Spleen (tissue), 7 donors: Measurements from ENCODE around the genes MLEC and OASL.

DNA sequence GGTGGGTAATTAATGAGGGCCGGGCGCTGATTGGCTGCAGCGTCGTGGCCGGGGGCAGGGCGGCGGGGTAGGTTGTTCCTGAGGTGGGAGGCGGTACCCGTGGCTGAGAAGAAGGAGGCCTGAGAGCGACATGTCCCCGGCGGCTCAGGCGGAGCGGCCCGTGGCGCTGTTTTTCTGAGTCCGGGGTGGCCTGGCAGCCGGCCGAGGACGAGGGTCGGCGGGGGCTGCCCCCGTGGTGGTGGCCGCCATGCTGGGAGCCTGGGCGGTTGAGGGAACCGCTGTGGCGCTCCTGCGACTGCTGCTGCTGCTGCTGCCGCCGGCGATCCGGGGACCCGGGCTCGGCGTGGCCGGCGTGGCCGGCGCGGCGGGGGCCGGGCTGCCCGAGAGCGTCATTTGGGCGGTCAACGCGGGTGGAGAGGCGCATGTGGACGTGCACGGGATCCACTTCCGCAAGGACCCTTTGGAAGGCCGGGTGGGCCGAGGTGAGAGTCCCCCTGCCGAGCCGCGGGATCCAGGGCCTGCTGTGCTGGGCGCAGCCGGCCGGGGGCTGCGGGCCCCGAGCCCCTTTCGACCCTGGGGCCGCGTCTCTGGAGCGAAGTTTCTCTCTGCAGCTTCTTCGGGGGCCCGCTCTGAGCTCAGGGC lies at the start of gene MLEC:
MLEC (plus strand) TSS at position 100 of the 642 bp plus-strand sequence.
- PRO-cap, 4 experiments, result peak in 4 of 4 experiments; most common plus-strand start position 106 of the sequence (in 3); most common minus-strand start position 326 of the sequence (in 3)
- RAMPAGE, long total RNA, 4 experiments, result no peak in any of the 4 experiments

DNA sequence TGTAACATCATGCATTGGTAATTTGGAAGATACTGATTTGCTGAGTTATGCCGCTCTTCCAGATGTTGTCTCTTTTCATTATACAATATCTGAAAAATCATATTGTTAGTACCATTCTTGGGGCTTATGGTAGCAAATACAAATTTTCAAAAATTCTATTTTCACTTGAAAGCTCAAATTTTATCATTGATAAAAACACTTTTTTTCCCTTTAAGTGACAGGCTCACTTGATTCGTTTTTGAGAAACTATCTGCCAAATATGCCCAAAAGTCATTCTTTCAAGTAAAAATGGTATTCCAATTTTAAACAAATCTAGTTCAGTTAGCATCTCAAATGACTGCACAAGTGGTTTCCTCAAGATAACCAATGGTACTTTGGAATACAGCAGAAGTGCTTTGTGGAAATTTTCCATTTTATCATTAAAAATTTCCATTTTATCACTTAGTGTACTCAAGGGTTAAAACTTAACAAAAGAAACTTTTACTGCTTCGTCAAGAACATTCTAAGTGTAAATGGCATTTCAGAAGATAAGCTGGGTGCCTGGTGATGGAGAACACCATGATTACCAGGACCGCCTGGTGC lies 84.8 kb downstream of the SPPL3 start:
- PRO-cap, 4 experiments, result no peak in any of the 4 experiments
- RAMPAGE, long total RNA, 4 experiments, result no peak in any of the 4 experiments

DNA sequence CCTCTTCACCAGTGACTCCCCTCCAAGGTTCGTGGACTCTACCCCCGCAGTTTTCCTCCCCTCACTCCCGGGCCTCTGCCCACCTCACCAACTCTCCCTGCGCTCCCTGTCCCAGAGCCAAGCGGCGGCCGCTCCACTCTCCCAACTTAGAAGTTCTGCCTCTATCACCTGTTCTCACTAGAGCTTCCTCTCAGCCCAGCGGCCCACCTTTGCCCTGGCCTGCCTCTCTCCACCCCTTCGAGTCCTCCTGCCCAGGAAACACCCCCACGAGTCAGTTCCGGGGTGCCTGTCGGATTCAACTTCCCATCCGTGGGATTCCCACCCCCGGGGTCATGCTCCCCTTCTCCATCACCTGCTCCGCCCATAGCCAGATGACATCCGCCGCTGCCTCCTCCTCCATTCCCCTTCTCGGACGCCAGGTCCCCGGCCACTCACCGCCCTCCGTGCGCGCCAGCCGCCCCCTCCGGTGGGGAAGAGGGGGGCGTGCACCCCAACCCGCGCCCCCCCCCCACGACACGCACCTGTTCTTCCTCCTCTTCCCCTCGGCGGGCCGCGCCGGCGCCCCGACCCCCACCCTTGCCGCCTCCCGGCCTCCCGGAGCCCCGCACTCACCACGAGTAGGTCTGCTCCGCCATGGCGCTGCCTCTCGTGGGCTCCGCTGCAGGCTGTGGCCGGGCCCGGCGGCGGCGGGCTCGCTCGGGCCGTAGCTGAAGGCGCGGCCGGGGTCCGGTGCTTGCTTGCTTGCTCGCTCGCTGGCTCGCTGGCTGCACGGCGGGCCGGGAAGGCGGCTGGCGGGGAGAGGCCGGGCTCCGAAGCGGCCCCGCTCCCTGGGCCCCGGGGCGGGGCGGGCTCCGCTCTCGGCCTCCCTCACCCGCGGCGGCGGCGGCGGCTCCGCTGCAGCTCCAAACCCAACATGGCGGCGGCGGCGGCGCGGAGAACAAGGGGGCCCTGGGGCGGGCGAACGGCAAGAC lies 640 bp downstream of the SPPL3 start:
- PRO-cap, 4 experiments, result peak in 4 of 4 experiments; most common plus-strand start position 399 of the sequence (in 4); most common minus-strand start position 148 of the sequence (in 4)
- RAMPAGE, long total RNA, 4 experiments, result no peak in any of the 4 experiments

- PRO-cap, 4 experiments, result no peak in any of the 4 experiments
- RAMPAGE, long total RNA, 4 experiments, result no peak in any of the 4 experiments
Observed at GRCh38 chr12:121036584-121037385, 2.3 kb downstream of the OASL start.

DNA sequence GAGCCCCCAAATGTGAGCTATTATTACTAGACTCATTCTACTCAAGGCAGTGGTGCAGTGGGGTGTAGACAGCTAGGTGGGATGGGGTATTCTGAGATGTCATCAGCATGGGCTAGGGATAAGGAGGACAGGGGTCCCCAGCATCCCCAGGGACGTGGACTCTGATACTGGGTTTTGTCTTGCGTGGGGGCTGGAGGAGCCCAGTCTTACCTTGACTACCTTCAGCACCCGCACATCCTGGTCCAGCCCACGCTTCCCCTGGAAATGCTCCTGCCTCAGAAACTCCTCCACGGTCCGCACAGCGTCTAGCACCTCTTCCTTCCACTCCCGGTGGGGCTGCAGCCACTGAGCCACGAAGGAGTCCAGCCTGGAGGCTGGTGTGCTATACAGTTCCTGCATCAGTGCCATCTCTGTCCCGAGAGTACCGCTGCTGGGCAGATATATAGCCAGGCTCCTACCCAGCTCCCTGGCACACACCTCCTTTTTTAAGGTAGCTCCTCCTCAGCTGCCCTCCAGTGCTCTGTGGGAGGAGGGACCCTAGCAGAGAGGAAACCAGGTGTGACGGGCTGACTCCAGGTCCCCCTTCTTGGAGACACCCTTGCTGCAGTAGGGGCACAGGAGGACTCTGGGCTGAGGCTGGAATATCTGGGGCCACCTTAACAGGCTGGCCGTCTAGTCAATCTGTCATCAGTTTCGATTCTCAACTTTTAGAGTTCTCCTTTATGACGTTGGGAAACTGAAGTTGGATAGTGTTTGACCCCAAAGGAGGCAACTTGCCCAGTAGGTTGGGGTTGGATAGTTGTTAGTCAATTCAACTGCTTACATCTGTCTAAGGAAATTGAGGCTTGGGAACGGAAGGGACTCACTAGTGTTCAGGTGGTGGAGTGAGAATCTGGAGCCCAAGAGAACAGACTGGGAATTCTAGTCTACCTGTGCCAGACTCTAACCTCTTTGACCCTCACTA lies at the start of gene OASL:
OASL (minus strand) TSS at position 683 of the 964 bp plus-strand sequence.
- PRO-cap, 4 experiments, result peak in 4 of 4 experiments; most common plus-strand start position 832 of the sequence (in 1); most common minus-strand start position 412 of the sequence (in 2)
- RAMPAGE, long total RNA, 4 experiments, result start-site peak on the minus strand in 3 of 4 experiments, centred at positions 414 to 415 of the sequence, 32 to 56 reads per replicate

DNA sequence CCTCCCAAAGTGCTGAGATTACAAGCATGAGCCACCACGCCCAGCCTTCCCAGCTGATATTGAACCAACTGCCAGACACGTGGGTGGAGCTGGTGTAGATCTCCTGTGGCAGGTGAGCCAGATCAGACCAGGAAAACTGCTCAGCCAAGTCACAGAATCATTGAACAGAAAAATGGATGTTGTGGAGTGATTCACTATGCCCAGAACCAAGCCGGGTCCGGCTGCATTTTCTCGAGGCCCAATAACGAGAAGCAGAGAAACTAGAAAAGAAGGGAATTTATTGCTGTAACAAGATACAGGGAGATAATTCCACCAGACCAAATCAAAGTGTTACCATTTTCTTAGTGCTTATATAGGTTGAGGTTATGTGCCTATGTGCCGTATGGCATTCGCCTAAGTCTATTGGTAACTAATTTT lies 8.5 kb upstream of the OASL start:
- PRO-cap, 4 experiments, result no peak in any of the 4 experiments
- RAMPAGE, long total RNA, 4 experiments, result no peak in any of the 4 experiments

- PRO-cap, 4 experiments, result no peak in any of the 4 experiments
- RAMPAGE, long total RNA, 4 experiments, result no peak in any of the 4 experiments
Observed at GRCh38 chr12:121116877-121117263, 15.8 kb upstream of the P2RX7 start.

- PRO-cap, 4 experiments, result peak in 1 of 4 experiments; most common minus-strand start chr12:121230909 (in 1)
- RAMPAGE, long total RNA, 4 experiments, result no peak in any of the 4 experiments
Observed at GRCh38 chr12:121230750-121231014, 20.8 kb downstream of the P2RX4 start.

DNA sequence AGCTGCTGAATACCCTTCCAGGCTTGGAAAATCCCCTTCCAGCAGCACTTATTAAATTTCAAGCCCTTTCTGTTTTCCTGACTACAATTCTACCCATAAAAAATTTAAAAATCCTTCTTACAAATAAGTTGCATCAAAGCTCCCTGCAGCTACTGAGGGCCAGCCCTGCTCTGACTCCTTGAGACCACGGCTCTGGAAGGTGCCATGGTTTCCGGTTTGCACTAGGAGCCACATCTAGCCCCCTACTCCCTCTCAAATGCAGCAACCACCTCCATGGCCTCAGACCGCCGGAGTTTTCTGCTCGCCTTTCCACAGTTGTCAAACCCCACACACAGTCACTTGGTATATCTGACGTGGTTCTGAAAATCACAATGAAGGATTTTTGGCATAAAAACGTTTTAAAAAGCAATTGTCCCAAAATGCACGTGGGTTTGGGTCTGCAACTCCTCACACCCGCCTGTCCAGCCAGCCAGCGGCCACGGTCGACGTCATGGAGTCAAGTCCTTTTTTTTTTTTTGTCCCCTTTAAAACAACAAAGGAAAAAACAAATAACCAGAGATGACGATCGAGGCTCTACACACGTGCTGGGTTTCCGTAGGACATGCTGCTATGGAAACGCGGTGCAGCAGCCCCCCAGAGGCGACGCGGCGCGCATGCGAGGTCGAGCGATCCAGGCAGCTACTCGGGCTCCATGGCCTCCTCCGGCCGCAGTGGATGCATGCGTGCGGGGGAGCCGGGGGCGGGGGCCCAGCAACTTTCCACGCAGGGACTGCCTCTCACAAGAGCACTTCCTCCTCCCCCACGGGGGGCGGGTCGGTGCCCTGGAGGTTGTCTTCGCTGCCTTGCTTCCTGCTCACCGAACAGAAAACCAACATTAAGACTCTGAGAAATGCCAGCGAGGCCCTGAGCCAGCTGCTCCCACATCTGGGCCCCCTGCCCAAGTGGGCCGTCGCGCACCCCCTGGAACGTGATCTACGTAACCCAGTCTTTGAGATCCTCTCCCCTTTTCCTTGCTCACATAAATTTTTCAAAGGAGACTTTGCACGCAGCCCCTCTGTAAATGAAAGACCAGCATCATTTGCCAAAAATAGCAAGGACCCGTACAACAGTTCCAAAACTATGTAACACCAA lies 30.5 kb downstream of the P2RX4 start:
- PRO-cap, 4 experiments, result peak in 4 of 4 experiments; most common plus-strand start position 874 of the sequence (in 3); most common minus-strand start position 712 of the sequence (in 3)
- RAMPAGE, long total RNA, 4 experiments, result start-site peak on the minus strand in 1 of 4 experiments, centred at position 345 of the sequence, 25 reads per replicate

DNA sequence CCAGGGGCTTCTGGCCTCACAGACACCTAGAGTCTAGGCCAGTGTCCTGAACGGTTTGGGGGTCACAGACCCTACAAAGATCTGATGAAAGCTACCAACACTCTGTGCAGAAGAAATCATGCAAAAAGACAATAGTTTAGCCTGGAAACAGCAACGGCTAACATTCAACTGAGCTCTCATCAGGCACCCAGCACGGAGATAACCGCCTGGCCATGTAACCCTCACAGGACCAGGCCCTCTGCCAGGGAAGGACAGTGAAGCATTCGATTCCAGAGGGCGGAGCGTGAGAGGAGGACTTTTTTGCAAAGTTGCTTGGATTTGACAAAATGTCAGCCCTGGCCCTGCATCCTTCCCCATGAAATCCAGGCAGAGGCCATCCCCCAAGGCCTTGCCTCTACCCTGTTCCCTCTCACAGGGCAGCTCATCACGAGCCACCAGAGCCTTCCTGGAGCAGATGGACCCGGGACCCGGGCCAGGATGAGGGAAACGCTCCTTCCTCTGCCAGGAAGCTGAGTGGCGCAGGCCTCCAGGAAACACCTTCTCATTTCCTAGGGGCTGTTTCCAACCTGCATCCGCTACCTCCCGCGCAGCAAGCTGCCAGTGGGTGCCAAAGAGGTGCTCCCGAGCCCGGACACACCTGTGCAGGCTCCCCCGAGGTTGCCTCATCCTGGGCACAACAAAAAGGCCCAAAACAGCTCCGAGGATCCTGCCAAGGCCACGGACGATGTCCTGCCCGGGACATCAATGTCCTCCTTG lies 17.0 kb downstream of the CAMKK2 start:
- PRO-cap, 4 experiments, result peak in 1 of 4 experiments; most common plus-strand start position 453 of the sequence (in 1); most common minus-strand start position 214 of the sequence (in 1)
- RAMPAGE, long total RNA, 4 experiments, result no peak in any of the 4 experiments

GRCh38 chr12:121345596-121346296 lies 6.5 kb downstream of the ANAPC5 start:
- PRO-cap, 4 experiments, result no peak in any of the 4 experiments
- RAMPAGE, long total RNA, 4 experiments, result no peak in any of the 4 experiments

DNA sequence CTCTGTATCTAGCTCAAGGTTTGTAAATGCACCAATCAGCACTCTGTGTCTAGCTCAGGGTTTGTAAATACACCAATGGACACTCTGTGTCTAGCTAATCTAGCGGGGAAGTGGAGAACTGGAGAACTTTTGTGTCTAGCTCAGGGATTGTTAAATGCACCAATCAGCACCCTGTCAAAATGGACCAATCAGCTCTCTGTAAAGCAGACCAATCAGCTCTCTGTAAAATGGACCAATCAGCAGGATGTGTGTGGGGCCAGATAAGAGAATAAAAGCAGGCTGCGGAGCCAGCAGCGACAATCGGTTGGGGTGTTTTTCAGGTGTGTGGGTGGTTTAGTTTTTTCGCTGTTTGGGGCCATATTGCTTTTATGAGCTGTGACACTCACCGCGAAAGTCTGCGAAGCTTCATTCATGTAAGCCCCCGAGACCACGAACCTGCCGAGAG lies 22.9 kb upstream of the ANAPC5 start:
- PRO-cap, 4 experiments, result no peak in any of the 4 experiments
- RAMPAGE, long total RNA, 4 experiments, result no peak in any of the 4 experiments

DNA sequence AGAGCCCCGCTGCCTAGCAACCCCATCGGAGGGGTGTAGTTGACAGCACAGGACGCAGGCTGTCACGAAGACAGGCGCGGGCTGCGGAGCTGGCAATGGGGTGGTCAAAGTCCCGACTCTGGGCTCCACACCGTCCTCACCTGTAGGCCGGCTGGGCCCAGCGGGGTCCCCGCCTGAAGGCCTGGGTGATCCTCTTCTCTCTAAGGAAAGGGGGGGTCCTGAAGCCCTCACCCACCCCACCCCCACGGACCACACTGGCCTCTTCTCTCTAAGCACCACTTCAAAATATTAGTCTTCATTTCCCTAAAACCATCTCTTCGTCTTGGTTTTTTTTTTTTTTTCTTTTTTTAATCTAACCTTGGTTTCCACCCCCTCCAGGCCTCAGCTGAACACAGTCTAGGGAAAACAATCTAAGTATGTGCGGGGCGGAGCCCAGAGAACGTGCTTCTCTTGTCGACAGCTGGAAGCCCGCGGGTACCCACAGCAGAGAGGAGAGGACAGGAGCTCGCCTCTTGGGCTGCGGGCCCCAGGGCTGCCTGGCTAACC lies 44.4 kb downstream of the KDM2B start:
- PRO-cap, 4 experiments, result peak in 4 of 4 experiments; most common plus-strand start position 65 of the sequence (in 3); most common minus-strand start position 279 of the sequence (in 1)
- RAMPAGE, long total RNA, 4 experiments, result no peak in any of the 4 experiments

DNA sequence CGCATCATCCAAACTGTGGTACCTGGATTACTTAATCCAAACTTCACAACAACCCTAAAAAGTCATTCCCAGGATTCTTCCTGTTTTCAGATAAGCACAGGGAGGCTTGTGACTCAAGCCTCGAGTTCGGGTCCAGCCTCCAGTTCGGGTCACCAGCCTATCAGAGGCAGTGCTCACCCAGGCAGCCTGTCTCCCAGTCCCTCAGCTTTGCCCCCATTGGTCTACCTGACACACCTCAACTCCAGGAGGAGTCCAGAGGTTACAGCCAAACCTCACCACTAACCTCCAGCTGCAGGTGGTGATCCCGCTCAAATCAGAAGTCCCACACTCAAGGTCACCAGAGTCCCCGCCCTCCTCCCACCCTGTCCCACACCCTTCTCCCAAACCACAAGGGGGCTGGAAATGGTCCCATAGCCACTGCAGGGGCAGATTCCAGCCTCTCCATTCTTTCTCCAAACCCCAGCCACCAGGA lies 42.2 kb downstream of the KDM2B start:
- PRO-cap, 4 experiments, result no peak in any of the 4 experiments
- RAMPAGE, long total RNA, 4 experiments, result no peak in any of the 4 experiments

DNA sequence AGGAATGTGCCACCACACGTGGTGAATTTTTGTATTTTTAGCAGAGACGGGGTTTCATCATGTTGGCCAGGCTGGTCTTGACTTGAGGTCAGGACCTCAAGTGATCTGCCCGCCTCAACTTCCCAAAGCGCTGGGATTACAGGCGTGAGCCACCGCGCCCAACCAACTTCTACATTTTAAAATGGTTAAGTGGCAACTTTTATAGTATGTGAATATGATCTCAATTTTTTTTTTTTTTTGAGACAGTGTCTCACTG lies 9.5 kb downstream of the KDM2B start:
- PRO-cap, 4 experiments, result no peak in any of the 4 experiments
- RAMPAGE, long total RNA, 4 experiments, result no peak in any of the 4 experiments

DNA sequence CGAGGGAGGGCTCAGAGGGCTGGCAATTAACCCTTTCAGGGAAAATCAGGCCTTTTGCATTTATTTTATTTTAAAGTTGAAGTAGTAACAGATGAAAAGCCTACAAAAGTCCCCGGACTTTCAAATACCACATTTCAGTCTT lies 9.4 kb upstream of the KDM2B start:
- PRO-cap, 4 experiments, result no peak in any of the 4 experiments
- RAMPAGE, long total RNA, 4 experiments, result no peak in any of the 4 experiments

- PRO-cap, 4 experiments, result no peak in any of the 4 experiments
- RAMPAGE, long total RNA, 4 experiments, result no peak in any of the 4 experiments
Observed at GRCh38 chr12:121601063-121601468, 20.2 kb upstream of the KDM2B start.

DNA sequence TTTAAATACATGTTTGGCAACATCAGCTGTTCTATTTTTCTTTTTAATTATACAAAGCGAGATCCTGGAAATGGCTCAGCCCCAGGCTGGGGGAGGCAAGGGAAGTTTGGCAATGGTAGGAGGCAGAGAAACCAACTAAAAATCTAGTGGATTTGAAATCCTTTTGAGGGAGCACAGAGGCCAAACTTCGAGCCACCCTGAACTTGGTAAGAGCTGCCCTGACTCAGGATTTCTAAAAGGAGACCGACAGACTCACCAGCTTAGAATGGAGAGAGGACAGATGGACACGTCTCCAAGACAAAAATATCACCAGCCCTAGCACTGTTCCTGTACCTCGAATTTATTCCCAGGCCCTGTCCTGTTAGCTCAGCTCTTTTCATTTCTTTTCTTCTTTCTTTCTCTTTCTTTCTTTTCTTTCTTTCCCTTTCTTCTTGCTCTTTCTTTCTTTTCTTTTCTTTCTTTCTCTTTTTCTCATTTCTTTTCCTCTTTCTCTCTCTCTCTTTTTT lies 29.7 kb upstream of the KDM2B start:
- PRO-cap, 4 experiments, result no peak in any of the 4 experiments
- RAMPAGE, long total RNA, 4 experiments, result no peak in any of the 4 experiments

- PRO-cap, 4 experiments, result no peak in any of the 4 experiments
- RAMPAGE, long total RNA, 4 experiments, result no peak in any of the 4 experiments
Observed at GRCh38 chr12:121664539-121665312, 4.7 kb downstream of the MORN3 start.

- PRO-cap, 4 experiments, result no peak in any of the 4 experiments
- RAMPAGE, long total RNA, 4 experiments, result no peak in any of the 4 experiments
Observed at GRCh38 chr12:121766270-121766995, 27.1 kb downstream of the RHOF start.